Suprapubic skin (tissue), 4 donors: ENCODE results near the genes GDPGP1 and ST8SIA2.

- PRO-cap = no peak
- RAMPAGE, long total RNA, 4 experiments = no peak in any of the 4 experiments
Measured at GRCh38 chr15:90093989-90094324, 8.3 kb downstream of the IDH2 start.

- PRO-cap = no peak
- RAMPAGE, long total RNA, 4 experiments = no peak in any of the 4 experiments
Measured at GRCh38 chr15:90201834-90203024, 1.1 kb downstream of the SEMA4B start.

GRCh38 chr15:90206925-90207663 lies 6.0 kb downstream of the SEMA4B start:
- PRO-cap = no peak
- RAMPAGE, long total RNA, 4 experiments = no peak in any of the 4 experiments

- PRO-cap = no peak
- RAMPAGE, long total RNA, 4 experiments = no peak in any of the 4 experiments
Measured at GRCh38 chr15:90219313-90219858, 14.4 kb downstream of the CIB1 start.

GRCh38 chr15:90234173-90234448 lies at the start of gene GDPGP1:
Gene GDPGP1 (plus strand): TSS chr15:90234209.
- PRO-cap = bidirectional peak, plus-strand start at chr15:90234290, minus-strand start at chr15:90233938
- RAMPAGE, long total RNA, 4 experiments = start-site peak on the plus strand in 2 of 4 experiments, at chr15:90234218-90234258 at its widest, 8 to 12 reads per replicate

GRCh38 chr15:90261686-90262209 lies 3.7 kb upstream of the NGRN start:
- PRO-cap = no peak
- RAMPAGE, long total RNA, 4 experiments = no peak in any of the 4 experiments

DNA sequence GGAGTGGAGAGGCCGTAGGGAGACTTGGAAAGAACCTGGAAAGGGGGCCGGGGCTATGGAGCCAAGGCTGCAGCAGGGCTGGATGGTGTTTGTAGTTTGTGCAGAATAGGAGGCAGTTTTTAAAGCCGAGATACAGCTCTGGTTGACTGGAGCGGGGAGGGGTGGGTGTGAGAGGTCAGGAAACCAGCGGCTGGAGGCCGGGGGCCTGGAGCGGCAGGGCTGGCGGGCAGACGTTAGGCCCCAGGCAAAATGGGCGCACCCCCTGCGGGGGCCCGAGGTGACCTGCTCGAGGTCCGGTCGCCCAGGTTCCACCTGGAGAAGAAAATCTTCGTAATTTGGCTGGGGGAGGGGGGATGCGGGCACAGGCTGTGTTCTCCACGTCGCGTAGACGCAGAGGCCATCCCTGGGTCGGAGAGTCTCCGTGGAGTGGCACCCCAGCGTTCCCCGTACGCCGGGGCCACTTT lies 420 bp upstream of the CRTC3 start:
- PRO-cap = no peak
- RAMPAGE, long total RNA, 4 experiments = no peak in any of the 4 experiments

GRCh38 chr15:90530749-90531031 lies 967 bp downstream of the CRTC3 start:
- PRO-cap = unidirectional peak, minus-strand start at chr15:90530871
- RAMPAGE, long total RNA, 4 experiments = no peak in any of the 4 experiments

DNA sequence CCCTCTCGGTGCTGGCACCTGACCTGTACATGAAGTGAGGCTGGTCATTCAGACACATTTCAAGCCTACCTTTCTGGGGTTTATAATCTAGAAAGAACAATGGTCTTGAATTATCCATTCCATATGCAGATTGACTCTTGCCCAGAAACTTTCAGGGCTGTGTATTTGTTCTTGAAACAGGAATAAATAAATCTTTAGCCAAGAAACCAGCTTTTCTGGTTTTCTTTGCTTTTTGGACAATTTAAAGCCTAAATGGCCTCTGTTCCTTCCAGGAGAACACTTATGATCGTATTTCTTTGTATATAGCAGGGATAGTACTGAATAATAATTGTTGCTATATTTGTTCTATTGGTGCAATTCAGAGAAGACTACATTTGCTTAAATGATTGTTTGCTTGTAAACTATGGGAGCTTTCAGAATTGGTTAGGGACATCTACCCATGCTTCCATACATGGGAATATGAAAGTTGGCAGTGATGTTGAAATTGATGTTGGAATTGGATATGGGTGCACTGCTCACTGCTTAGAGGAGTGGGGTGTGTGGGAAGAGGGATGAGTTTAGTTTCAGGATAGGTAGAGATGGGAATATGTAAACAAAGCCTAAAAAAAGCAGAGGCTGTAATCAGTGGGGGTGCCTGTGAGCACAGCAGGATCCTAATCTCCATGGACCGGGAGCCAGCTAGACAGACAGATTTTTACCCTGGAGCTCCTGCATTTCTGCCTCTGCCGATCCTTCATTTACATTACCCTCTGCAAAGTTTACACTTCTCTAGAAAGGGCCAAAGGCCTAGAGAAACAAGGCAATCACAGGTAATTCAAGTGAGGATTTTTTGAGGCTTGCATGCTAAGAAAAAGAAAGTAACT lies 79.3 kb downstream of the CRTC3 start:
- PRO-cap = no peak
- RAMPAGE, long total RNA, 4 experiments = start-site peak on the plus strand in 1 of 4 experiments, centred at position 483 of the sequence, 27 reads per replicate

- PRO-cap = no peak
- RAMPAGE, long total RNA, 4 experiments = no peak in any of the 4 experiments
Measured at GRCh38 chr15:90818014-90818801, 50.2 kb upstream of the FURIN start.

DNA sequence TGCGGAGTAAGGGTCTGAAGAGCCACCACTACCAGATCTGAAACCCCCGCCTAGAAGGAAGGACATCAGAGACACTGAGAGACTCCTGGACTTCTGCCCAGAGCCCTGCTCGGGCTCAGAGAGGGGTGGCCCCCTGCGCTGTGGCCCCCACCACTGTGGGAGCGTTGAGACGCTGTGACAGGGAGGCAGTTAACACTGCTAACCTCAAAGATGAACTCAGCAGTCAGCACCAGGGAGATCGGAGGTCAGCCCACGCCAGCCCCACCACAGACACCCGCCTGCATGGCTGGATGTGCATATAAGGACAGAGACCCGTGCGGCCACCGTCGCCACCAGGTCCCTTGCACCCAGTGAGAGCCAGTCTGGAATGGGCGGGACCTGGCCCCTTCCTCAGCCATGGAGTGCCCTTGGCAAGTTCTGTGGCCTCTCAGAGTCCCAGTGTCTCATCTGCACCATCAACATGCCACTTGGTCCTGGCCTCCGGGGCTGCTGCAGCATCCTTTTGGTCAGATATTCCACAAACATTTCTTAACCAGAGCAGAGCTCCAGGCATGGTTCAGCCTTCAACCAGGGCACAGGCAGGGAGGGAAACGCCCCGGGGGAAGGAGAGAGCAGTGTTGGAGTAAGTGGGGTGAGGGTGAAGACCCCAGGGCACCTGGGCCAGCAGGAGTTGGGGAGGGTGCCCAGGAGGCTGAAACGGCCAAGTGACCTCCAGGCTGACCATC lies 48.5 kb upstream of the FURIN start:
- PRO-cap = unidirectional peak, minus-strand start at position 336 of the sequence
- RAMPAGE, long total RNA, 4 experiments = no peak in any of the 4 experiments

DNA sequence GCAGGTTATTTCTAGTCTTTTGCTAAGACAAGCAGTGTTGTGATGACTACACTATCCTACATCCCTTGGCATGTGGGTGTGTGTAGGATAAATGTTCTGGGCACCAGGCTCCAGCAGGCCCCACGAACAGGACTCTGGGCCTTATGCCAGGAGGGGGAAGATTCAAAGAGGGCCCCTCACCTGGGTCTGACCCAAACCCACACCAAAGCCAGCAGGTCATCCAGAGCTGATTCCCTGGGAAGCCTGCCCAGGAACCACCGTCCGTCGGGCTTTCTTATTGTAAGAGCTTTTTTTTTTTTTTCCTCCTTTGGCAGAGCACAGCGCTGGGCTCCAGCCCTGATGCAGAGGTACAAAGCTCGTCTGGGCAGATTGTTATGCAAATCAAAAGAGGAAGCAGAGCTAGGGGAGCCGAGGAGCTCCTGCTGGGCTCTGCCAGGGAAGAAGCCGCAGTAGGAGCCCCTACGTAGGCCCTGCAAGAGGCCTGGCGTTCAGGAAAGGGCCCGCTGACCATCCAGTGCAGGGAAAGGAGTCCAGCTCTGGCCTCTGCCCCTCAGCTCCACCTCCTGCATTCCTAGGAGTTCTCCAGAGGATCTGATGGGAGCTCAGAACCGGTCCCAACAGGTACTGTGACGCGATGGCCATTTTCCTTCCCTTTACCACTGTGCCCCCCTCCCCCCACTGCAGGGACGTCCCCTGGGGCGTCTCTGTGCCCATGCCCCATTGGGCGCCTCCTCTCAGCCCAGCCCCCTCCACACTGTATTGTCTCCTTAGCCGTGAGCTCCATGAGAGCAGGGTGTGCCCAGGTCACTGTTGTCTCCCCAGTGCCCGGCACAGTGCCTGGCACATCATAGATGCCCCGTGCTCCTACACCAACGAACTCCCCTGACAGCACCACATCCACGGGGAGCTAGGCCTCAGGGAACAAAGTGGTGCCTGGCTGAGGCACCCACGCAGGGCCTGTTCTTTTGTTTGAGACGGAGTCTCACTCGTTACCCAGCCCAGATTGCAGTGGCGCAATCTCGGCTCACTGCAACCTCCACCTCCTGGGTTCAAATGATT lies 28.8 kb upstream of the FURIN start:
- PRO-cap = no peak
- RAMPAGE, long total RNA, 4 experiments = start-site peak on the plus strand in 1 of 4 experiments, centred at position 422 of the sequence, 9 reads per replicate

DNA sequence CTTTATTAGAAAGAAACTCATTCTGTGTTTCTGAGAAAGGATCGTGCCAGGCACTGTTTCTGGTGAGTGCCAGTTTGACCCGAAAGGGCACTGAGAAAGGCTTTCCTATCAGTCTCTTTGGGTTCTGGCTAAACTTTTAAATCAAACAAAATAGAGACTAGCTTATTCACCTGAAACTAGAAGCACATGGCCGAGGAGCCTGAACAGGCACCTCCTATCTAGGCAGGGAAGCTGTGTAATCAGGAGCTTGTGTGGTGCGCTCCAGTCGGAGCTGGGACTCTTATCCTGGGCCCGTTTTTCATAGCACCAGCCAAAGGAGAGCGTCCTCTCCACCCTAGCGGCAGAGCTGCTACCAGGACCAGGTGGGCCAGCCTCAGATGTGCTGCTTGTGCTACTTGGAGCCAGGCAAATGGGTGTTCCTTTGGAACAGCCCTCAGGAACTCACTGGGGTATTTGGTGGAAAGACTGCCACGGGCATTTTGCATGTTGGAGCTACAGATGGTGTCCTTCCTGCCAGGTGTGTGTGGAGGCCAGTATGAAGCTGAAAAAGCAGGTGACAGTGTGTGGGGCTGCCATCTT lies 660 bp downstream of the MAN2A2 start:
- PRO-cap = no peak
- RAMPAGE, long total RNA, 4 experiments = no peak in any of the 4 experiments

GRCh38 chr15:91055861-91056474 lies 33.6 kb upstream of the VPS33B start:
- PRO-cap = no peak
- RAMPAGE, long total RNA, 4 experiments = no peak in any of the 4 experiments

GRCh38 chr15:91536628-91537271 lies 316.8 kb upstream of the SLCO3A1 start:
- PRO-cap = no peak
- RAMPAGE, long total RNA, 4 experiments = no peak in any of the 4 experiments

DNA sequence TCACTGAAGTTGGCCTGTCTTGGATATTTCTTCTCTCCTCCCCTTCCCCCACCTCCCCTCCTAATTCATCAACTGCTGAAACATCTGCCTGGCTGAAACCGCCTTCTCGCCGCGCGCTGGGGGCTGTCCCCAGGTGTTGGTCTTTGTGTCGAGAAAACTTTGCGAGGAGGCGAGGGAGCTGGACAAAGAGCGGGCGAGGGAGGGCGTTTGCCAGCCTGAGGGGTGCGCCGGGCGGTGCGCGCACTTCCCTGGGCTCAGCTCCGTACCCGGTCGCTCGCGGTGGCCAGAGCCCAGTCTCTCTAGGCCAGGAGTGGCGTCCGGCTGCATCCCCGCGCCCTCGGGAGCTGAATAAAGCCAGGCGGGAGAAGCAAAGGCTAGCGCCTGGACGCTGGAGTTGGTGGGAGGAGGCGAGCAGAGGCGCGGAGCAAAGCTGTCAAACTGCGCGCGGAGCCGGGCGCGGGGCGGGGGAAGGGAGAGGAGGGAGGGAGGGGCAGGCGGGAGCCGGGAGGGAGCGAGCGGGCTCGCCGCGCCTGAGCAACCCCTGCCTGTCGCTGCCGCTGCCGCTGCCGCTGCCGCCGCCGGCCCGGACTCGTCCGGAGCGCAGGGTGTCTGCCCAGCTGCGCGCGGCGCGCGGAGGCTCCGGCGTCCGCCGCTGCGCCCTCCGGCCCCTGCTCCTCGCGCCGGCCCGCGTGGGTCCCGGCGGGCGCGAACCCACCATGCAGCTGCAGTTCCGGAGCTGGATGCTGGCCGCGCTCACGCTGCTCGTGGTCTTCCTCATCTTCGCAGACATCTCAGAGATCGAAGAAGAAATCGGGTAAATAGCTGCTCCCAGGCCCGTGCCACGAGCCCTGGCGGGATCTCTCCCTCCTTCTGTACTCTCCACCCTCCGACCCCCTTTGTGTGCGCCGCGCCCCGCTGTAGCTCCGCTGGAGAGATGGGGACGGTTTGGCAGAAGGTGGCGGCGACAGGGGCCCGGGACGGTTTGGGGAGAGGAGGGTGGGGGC lies at the start of gene ST8SIA2:
Gene ST8SIA2, plus strand, starts transcription at position 533 of the 1,004 bp plus-strand sequence.
- PRO-cap = no peak
- RAMPAGE, long total RNA, 4 experiments = no peak in any of the 4 experiments

DNA sequence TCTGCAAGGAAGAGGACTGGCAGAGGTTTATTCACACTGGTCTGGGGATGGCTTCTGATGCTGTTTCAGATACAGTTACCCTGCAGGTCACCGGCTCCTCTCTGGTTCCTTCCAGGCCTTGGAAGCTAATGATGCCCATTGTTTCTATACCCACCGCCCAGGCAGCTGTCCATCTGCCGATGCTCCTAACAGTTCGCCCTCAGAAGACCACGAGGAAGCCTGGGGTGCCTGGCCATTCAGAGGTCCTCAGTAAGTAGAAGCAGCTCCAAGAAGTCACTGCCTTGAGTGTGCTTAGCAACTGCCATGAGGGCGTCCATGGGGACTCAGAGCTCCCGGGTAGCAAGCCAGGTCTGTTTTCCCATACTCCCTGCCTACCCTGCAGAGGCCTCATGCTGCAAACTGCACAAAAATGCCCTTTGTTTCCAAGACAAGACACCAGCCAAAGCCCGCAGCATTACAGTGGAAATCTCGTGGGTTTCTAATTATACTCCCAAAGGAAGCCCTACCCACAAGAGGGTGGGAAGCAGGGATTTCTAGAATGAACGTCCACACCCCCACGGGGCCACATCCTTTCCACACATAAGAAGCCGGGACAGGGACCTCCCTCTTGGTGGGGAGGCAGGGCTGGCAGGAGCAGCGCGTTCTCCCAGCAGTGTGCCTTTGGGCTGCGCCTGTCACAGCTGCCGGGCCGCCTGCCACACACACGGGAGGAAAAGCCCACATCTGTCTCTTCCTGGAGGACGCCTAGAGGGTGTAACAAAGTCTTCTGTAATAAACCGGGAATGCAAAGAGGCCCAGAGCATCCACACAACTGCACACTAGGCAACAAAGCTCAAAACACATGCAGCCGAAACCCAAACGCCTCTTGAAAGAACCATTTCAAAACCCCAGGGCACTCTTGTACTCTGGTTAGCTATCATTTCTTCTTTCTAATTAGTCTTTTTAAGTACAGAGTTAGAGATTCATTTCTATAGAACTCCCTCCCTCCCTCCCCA lies 31.1 kb downstream of the FAM174B start:
- PRO-cap = no peak
- RAMPAGE, long total RNA, 4 experiments = no peak in any of the 4 experiments

DNA sequence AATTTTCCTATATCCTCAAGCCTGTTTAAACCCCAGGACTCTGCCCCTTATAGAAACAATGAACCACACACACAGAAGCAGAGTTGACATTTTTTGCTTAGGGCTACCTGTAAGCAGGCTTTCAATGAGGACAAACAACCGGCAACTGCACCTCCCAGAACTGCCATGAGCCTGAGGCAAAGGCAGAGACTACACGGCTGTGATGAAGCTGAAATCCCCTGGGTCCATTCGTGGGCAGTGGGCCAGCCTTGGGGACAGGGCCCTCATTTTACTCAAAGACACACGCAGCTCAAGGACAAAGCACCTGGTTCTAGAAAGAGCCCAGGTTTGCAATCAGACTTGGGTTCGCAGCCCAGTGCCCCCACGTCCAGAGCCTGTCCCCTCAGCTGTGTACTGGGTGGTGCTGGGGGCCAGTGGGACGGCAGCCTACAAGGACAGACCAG lies 18.0 kb downstream of the FAM174B start:
- PRO-cap = no peak
- RAMPAGE, long total RNA, 4 experiments = no peak in any of the 4 experiments

- PRO-cap = no peak
- RAMPAGE, long total RNA, 4 experiments = no peak in any of the 4 experiments
Measured at GRCh38 chr15:92677898-92678509, 22.4 kb upstream of the FAM174B start.

GRCh38 chr15:92869176-92869671 lies 30.9 kb upstream of the CHD2 start:
- PRO-cap = no peak
- RAMPAGE, long total RNA, 4 experiments = no peak in any of the 4 experiments